ENCODE measurements around a stretch of chr17.

GRCh38 chr17:14301793-14302408 is 1.0 kb downstream of the HS3ST3B1 start:
- PRO-cap: no peak

GRCh38 chr17:14308535-14309895 is 8.1 kb downstream of the HS3ST3B1 start:
- PRO-cap: no peak

DNA sequence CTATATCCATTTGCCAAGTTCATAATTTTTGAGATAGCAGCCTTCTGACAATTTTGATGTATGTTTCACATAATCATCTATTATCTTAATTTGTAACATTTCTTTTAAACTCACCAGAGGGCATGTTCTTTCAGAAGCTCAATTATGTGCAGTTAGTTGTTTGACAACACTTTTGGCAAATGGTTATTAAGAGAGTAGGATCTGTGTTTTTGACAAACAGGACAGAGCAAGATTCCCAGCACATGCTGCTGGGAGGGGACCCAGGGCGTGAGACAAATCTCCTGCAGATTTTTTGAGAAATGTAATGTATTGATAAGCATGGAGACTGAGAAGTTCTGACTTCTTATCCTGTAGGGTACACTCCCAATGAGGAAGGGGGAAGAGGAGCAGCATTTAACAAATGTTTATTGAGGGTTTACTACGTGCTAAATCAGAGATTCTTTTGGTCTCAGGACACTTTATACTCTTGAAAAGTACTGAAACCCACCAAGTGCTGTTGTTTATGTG is 73.8 kb downstream of the HS3ST3B1 start:
- PRO-cap: no peak

DNA sequence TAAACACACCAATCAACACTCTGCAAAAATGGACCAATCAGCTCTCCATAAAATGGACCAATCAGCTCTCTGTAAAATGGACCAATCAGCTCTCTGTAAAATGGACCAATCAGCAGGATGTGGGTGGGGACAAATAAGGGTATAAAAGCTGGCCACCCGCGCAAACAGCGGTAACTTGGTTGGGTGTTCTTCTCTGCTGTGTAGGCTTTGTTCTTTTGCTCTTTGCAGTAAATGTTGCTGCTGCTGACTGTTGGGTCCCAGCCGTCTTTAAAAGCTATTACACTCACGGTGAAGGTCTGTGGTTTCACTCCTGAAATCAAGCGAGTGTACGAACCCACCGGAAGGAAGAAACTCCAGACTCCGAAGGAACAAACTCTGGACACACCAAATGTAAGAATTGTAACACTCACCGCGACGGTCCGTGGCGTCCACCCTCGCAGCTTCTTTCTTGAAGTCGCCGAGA is 430.7 kb downstream of the PMP22 start:
- PRO-cap: no peak

DNA sequence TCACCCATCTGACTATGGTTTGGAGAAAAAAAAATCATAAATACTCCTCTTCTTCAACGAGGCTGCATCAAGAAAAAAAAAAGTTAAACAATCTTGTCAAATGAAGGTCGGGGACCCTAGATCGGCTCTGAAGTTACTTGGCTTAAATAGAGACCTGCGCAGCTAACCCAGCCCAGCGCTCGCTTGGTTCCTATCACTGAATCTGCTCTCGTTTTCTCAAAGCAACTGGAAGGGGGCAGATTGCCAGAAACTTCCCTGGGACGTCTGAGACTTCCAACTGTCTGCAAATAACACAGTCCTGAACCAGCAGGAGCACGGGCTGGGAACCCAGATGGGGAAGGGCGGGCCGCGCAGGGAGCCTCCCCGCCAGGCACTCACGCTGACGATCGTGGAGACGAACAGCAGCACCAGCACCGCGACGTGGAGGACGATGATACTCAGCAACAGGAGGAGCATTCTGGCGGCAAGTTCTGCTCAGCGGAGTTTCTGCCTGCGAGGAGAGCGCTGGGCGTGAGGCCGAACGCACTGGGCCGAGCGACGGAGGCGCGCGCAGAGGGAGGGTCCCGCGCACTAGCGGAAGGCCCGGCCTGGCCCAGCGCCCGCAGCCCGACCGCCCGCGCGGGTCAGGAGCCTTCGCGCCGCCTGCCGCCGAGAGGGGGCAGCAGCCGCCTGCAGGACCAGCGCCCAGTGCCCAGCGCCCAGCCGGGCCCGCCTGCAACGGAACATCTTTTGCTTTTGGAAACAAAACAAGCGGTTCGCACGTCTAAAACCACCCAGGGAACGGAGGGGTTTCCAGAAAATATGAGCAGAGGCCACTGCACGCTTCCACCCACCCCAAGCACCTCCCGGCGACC is 4.6 kb downstream of the PMP22 start:
- PRO-cap: bidirectional peak, plus-strand start at position 694 of the sequence, minus-strand start at position 545 of the sequence

GRCh38 chr17:15351787-15352436 is 10.5 kb upstream of the TEKT3 start:
- PRO-cap: no peak

DNA sequence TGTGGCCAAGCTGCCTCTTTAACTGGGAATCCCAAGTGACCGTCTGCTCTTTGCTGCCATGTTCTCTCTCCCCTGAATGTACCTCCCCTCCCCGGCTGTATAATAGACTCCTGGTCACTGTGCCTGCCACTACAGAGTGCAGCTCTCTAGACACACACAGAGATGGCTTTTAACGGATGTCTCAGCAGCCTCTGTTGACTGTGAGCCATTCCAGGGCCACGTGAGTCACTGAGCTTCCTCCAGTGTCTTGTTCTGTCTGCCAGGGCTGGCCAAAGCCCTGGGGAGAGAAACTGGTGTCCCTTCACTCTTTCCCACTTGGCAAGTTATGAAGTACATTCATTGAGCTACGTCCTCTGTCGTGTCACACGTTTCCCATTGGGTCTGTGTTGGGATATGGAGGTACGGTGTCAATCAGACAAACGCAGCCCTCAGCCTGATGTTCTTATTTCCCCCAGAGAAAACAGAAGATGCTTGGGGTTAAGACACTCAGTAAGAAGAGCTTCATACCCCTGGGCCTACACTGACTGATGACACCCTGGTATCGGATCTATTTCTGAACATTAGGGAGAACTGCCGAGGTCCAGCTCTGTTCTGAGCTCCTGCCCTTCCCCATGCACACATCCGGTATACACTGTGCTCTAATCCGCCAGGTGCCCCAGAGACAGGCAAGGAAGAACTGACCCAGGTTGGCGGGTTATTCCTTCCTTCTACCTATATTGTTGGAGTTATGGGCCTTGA is 57.8 kb upstream of the TEKT3 start:
- PRO-cap: no peak

DNA sequence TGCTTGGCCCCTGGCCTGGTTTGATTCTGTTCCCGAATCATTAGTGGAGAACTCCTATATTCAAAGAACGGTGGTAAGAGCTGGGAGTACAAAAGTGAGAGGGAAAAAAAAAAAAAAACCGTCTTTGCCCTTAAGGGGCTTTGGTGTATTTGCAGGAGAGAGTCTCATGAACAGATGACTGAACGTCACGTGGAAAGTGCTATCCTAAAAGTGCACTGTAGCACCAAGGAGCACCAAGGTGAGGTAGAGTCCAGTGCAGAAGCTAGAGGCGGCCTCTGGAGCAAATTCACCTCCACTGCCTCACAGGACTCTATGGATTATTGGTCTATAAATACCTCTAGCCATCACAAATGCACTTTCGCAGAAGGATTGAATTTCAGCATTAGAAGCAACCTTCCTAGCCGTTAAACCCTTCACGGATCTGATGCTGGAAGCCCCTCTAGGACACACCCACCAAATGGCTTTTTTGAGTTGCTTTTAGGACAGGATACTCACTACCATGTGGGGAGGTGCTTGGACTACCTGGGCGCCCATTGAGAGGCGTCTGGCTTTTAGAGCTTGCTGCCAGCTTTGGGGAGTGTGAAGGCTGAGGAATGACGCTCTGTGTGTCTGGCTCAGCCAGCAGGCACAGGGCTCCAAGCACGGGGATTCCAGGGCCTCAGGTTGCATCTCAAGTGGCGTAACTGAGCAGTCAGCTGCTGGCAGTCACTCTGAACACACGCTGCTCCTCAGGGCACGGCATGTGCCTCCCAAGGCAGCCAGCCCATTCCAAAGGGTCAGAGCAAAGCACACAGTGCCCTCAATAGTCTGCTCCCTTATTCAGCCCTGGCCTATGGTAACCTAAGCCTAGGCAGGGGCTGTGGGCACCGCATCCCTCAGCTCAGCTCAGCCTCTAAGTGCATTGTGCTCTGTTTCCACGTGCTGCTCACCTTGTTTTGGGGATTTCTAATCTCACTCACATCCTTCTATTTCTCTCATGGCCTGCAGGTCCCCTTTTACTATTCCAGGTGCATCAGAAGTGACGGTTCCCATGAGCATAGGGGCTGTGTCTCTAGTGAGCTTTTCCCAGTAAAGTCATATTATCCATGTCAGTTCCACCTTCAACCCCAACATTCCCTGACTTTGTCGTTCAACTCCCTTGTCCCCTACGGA is 52.6 kb downstream of the CDRT4 start:
- PRO-cap: no peak

GRCh38 chr17:15642519-15643208 is 23.2 kb upstream of the FBXW10B start:
- PRO-cap: no peak

DNA sequence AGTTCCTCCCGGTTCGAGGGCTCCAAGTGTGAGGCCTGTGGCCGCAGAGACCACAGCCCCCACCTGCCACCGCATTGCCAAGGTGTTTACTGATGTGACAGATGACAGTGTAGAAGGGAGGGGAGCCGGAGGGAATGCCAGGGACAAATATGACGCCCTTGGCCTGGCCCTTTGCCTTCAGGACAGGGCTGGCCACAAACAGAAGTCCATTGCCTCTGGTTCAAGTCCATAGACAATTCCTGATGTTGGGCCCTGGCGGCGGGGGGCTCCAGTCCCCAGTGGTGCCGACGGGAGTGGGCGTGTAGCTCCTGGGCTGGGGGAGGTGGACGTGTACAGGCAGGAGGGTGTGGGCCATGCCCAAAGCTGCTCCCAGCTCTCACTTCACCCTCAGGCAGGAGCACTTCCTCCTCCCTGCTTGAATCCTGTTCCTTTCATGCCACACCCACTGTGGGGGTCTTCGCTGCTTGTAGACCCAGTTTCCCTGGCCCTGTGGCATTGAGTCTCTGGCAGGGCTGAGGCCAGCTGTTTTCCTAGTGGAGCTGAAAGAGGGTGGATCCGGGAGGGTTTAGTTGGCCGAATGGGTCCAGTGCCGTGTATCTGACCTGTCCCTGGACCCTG is 3.3 kb downstream of the ADORA2B start:
- PRO-cap: no peak

- PRO-cap: no peak
Observed at GRCh38 chr17:16003530-16004707, 4.3 kb downstream of the TTC19 start.

GRCh38 chr17:16025414-16026017 is 25.9 kb downstream of the TTC19 start:
- PRO-cap: no peak

- PRO-cap: no peak
Observed at GRCh38 chr17:16072026-16072346, 72.4 kb downstream of the TTC19 start.

GRCh38 chr17:16138836-16139443 is 76.4 kb downstream of the NCOR1 start:
- PRO-cap: no peak

DNA sequence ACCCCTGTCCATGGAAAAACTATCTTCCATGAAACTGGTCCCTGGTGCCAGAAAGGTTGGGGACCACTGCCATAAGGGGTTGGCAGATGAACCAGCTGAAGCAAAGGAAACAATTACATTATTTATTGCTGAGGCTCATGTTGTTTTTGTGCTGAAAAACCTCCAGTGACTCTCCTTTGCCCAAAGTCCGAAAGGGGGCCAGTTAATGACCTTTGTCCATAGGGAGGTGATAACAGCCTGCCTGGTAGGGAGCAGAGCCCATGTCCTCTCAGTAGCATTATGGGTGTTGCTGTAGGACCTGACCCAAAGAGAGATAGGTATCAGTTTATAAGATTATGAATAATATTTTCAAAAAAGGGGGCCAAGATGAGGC is 55.2 kb downstream of the CENPV start:
- PRO-cap: no peak

DNA sequence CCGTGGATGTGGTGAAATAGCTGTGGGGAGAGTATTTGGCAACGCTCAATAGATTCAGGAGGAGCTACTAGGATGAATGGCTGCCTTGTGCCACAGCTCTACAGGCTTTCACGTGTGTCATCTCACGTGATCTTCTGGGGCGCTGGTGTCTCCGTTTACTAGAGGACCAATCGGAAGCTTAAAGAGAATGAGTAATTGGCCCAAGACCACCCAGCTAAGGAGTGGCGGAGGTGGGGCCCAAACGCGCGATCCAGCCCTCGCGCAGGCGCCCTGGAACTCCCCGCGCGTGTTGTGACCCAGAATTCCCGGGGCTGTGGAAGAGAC is 23.1 kb downstream of the TRPV2 start:
- PRO-cap: bidirectional peak, plus-strand start at position 299 of the sequence, minus-strand start at position 102 of the sequence

GRCh38 chr17:16439798-16440654 is 24.7 kb downstream of the TRPV2 start:
- PRO-cap: no peak

DNA sequence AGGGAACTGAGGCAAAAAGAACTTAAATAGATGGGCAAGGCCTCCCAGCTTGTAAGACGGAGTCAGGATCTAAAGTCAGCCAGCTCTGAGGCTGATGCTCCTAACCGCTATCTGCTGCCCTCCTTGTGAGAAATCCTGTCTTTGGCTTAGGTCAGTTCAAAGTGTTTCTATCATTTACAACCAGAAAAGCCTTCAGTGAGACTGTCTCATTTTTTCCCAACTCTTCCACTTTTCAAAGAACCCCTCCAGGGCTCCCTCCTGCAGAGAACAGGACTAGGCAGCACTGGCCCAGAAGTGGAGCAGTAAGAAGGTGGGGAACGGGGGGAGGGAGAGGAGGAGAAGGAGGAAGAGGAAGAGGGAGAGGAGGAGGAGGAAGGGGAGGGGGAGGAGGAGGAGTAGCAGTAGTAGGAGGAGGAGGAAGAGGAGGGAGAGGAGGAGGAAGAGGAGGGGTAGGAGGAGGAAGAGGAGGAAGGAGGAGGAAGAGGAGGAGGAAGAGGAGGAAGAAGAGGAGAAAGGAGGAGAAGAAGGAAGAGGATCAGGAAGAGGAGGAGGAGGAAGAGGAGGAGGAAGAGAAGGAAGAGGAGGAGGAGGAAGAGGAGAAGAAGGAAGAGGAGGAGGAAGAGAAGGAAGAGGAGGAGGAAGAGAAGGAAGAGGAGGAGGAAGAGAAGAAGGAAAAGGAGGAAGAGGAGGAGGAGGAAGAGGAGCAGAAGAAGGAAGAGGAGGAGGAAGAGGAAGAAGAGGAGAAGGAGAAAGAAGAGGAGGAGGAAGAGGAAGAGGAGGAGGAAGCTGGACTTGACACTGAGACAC is 36.1 kb downstream of the LRRC75A start:
- PRO-cap: no peak

DNA sequence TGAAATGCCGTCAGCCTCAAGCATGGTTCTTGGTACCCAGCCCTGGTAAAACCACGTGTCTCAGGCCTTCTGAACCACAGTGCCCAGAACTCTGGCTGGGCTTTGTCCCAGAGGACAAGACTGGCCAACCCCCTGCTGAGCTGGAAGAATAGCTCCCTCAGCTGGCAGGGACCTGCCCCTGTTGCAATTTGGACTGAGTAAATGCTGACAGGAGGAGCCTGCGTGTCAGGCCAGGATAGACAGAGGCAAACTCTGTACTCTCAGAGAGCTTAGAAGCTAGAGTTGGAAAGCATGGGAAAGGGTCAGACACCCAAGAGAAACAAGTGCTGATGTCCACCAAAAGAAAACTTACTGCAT is 106.1 kb downstream of the TNFRSF13B start:
- PRO-cap: no peak

DNA sequence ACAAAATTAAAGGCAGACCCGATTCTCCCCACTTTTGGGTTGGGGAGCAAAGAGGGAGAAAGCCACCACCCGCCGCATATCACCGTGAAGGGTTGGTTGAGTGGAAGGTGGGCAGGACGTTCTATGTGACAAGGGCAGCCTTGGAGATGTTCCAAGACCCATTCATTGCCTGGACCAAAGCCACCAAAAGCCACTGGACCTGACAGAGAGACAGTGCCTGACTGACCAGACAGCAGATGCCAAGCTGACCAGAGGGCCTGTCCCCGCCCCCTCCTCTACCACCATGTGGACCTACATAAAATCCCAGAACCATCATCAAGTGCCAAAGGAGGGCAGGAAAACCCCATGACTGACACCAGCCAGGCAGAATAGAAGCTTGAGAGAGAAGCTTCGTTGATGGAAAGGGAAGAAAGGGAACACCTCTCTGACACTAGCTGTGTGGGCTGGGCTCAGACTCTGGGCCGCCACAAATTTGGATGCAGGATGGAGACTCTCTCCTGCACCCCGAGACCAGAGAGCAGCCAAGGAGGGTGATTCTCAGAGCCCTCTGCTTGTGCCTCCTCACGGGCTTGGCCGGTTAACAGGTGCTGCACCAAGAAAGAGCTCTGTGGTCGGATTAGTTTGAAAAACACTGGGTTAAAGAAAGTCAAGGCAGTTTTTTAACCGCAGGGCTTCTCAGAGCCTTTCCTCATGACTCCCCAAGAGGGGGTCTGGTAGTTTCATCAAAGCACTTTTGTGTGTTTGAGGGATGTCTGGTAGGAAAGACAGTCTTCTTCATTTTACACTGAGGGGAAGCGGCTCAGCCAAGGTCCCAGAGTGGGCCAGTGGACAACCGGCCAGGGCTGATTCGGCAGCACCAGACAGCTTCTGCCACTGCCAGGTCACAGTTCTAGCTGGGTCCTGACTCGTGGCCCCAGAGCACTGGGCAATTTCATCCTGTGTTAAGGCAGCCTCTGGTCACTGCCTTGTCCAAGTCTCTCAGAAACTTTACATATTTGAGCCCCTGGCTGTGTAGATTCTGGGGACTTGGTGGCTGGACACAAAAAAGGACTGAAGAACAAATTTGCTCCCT is 1.7 kb downstream of the TNFRSF13B start:
- PRO-cap: no peak